Right cardiac atrium (tissue), 1 donor: ENCODE measurements around the genes GINS3, CDH5 and CDH16.

DNA sequence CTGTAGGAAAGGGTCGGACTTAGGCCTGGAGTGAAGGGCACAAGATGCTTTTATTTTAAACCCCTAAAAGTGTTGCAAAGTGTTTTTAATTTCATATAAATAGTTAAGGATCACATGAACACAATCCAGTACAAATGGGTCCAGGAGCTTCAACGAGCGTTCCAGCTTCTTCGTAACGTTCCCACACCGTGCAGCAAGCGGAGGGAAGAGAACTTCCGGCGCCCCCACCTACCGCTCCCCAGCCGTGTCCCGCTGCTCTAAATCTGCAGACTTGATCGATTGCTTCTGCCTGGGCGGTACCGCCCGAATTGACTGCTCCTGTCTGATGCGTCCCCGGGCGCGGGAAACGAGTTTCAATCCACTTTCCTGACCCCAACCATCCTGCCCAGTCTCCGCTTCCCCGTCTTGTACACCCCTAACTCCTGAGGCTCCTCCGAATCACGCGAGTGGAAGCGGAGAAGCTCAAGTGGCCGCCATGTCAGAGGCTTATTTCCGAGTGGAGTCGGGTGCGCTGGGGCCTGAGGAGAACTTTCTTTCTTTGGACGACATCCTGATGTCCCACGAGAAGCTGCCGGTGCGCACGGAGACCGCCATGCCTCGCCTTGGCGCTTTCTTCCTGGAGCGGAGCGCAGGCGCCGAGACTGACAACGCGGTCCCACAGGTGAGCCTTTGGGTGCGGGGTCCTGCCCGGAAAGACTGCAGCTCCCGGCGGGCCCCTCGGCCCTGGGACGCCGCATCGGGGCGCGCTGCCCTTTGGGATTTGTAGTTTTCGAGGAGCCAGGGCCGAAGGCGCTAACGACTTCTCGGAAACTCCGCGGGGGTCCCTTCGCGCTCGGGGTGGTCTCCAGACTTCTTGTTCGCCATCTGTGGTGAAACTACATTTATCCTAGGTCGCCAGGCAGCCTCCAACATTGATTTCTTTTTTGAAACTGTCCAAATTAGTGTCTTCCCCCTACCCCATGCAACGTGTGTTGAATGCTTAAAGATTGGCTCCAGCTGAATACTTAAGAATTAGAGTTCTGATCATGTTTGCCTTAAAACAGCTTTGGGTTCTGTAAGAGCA, at the start of gene GINS3:
Gene GINS3 (plus strand): TSS at position 345 of the 1,063 bp plus-strand sequence.
- PRO-cap: bidirectional peak, plus-strand start at position 763 of the sequence, minus-strand start at position 700 of the sequence

DNA sequence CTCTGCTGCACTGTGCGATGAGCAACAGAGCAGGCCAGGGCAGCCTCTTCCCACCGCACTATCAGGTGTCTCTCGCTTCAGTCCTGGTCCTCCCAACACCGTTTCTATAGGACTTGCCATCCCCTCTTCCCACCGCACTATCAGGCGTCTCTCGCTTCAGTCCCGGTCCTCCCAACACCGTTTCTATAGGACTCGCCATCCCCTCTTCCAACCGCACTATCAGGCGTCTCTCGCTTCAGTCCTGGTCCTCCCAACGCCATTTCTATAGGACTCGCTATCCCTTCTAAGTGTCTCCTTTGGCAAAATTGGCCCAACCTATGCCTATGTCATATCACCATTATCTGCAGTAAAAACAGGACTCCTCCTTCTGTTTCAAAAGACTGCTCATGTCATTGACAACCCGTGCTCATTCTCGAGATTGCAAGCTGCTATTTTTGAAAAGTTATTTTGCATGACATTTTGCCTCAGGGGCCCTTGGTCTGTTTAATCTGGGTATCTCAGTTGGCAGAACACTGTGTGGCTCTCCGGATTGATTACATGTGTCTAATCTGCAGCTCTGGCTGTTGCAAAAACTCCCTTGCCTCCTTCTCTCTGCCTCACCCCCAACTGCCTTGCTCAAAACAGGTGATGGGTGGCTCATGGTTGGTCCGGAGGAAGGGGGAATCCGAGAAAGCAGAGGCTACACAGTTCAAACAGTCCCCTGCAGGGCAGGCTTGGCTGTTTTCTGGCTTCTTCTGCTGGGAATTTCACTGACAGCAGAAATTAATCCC, 25.2 kb downstream of the GINS3 start:
- PRO-cap: unidirectional peak, plus-strand start at position 618 of the sequence

GRCh38 chr16:58451325-58451605, 48.7 kb upstream of the NDRG4 start:
- PRO-cap: no peak

DNA sequence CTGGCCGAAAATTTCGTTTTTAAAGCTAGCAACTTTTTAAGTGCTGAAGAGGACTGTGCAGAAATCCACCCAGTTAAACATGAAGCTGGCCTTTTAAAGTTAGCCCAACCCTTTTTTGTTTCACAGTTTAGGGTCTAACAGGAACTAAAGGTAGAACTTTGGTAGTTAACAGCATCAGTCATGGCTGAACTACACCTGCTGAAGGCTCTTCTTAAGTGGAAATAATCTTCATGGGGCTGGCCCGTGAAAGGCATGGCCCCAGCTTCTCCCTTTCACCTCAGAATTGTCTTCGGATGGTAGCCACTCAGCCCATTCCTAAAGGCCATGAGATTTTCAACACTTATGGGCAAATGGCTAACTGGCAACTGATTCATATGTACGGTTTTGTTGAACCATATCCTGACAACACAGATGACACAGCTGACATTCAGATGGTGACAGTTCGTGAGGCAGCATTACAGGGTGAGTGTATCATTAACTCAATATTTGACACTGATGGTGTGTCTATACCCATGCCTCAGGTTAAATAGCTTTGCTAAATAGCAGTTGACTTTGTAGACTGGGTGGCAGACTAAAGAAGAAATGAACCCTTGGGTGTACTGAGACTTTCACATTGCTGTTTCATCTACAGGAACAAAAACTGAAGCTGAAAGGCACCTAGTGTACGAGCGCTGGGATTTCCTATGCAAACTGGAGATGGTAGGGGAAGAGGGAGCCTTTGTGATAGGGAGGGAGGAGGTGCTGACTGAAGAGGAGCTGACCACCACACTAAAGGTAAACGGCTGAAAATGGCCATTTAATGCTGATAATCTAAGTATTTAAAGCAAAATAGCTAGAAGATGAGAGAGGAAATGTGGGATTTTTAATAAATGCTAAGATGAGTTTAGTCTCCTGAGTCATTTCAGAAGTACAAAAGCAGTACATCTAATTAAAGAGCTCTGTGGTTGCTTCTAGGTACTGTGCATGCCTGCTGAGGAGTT, 2.7 kb downstream of the SETD6 start:
- PRO-cap: no peak

DNA sequence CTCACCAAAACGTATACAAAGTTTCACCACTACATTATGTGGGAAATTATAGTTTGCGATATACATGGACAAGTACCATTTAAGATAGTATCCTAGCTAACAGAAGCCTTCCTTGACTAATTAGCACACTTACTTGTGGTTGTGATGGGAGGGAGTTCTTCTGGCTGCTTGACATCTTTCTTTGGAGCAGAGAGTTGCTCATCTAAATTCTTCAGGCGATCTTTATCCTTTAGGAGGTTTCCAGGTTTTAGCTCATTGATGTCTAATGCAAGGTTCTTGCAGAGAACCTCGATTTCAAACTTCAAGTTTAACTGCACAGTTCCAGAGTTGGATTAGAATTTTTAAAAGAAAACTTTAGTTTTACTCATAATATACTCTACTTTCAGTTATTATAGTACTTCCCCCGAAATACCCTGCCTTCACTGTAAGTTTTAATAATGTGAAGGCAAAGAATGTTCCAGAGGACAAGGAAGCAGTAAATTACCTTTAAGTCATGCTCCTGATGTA, 30.9 kb downstream of the SETD6 start:
- PRO-cap: no peak

- PRO-cap: no peak
Measured at GRCh38 chr16:58586259-58586896, 43.2 kb downstream of the CNOT1 start.

DNA sequence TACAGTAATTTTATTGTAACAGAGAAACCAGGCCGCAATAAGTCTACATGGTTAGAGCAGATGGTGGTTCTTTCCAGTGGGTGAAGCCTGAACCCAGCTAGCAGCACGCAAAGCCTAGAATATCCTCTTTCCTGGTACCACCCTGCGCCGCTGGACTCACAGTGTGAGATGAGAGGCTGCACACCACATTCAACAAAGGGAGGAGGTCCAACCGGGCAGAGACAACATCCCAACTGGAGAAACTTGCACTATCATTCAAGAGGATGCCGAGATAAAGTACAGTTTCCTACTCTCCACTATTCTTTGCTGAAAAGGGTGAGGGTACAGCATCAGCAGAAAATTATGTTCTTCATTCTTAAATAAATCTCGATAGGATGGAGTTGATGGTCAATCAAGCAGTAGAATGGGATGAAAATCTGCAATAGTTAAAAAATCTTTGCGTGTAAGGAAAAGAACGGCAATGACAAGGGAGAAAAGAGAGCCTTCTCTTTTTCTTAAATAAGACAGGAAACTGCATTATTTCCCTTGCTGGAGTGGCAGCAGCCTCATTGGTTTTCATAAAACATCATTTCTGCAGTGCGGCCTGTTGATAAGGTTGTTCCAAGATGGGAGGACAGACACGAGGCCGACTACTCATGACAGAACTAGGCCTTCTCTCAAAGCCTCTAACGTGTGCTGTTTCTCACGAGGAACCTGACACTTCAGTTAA, 22.7 kb upstream of the SLC38A7 start:
- PRO-cap: no peak

GRCh38 chr16:58726991-58727873, 6.9 kb downstream of the GOT2 start:
- PRO-cap: no peak

GRCh38 chr16:61491811-61492117, 544.5 kb downstream of the CDH8 start:
- PRO-cap: no peak

DNA sequence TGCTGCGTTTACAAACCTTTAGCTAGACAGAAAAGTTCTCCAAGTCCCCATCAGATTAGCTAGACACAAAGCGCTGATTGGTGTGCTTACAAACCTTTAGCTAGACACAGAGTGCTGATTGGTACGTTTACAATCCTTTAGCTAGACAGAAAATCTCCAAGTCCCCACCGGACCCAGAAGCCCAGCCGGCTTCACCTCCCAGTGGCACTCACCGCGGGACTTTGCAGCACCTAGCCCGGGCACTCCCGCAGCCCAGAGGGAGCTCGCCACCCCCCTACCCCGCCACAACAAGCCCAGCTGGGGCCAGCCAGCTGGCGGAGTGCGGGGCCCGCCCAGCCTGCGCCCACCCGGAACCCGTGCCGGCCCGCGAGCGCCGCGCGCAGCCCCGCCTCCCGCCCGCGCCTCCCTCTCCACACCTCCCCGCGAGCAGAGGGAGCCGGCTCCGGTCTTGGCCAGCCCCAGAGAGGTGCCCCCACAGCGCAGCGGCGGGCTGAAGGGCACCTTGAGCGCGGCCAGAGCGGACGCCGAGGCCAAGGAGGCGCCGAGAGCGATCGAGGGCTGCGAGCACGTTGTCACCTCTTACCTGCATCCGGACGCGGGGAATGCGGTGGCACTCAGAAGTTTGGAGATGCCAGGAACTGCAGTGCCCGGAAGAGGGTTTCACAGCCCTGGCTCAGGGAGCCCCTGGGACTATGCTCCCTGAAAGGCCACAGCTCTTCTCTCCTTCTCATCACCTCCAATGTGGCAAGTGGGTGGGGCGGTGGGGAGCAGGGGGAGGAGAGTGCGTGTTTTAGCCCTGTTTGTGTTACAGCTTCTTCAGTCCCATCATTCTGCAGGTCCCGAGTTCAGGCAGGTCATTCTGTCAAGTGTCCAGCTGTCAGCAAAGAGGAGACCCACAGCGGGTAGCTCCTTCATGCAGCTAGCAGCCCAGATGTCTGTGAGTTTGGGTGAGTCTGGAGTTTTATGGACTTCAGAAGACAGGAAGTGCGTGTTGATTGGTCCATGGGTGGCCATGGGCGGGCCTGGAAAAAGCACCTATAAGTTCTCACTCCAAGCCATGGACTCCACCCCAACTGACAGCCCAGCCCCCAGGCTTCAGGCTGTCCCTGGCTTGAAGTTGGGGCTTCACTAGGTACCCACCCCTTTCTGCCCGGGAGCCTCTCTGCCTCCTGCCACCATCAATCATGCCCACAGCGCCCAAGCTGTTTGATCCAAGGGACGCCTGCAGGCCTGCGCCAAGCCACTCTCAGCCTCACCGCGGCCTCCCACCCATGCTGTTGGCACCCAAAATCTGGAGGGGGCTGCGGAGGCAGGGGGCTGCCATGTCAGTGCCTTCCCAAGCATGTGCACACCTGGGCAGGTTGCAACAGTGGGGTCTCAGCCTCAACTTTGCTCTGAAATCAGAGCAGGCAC, 1504.2 kb downstream of the CDH11 start:
- PRO-cap: unidirectional peak, minus-strand start at position 937 of the sequence

GRCh38 chr16:65122662-65123413, 975 bp upstream of the CDH11 start:
- PRO-cap: bidirectional peak, plus-strand start at chr16:65123132, minus-strand start at chr16:65123032; bidirectional peak, plus-strand start at chr16:65123355, minus-strand start at chr16:65123235

DNA sequence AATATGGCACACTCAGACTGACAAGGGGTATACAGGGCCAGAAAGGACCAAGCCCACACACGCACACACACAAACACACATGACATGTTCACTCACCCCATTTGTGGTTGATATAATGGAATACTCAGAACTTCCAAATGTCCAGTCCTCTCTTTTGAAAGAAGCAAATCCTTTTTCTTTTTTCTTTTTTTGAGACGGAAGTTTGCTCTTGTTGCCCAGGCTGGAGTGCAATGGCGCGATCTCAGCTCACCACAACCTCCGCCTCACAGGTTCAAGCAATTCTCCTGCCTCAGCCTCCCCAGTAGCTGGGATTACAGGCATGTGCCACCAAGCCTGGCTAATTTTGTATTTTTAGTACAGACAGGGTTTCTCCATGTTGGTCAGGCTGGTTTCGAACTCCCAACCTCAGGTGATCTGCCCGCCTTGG, 600.0 kb upstream of the CDH5 start:
- PRO-cap: no peak

DNA sequence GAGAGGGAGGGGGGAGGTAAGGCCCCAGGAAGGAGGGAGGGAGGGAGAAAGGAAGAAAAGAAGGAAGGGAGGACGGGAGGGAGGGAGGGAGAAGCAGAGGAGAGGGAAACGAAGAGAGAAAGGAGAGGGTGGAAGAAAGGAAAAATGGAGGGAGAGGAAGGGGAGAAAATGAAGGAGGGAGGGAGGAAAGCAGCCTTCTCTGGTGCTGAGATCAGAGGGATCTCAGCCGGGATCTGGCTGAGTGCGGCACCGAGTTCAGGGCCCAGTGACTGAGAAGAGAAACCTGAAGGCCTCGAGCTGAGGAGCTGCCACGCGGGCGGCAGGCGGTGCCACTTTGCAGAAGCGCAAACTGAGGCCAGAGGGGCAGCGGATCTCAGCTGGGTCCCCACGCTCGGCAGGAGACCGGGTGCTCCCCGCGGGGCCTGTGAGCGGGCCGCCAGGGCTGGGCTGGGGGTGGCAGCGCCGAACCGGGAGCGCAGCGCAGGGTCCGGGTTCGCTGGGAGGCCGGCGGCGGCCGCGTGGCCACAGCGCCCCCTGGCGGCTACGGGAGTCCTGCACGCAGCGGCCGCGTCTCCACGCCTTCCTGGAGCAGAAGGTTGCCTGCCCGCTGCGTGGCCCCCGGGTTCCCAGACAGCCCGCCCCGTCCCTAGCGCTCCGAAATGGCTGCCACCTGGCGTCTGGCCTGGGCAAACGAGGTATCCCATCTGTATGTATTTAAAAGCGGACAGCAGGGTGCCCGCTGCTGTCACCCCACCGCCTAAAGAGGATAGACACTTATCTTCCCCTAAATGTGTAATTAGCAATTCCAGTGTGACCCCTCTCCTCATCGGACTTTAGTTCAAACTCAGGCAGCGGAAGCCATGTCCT, 96.2 kb upstream of the CDH5 start:
- PRO-cap: no peak

- PRO-cap: unidirectional peak, plus-strand start at chr16:66366636; unidirectional peak, plus-strand start at chr16:66366691
Measured at GRCh38 chr16:66366357-66366999, at the start of gene CDH5. CDH5 (plus strand) TSS chr16:66366691.

DNA sequence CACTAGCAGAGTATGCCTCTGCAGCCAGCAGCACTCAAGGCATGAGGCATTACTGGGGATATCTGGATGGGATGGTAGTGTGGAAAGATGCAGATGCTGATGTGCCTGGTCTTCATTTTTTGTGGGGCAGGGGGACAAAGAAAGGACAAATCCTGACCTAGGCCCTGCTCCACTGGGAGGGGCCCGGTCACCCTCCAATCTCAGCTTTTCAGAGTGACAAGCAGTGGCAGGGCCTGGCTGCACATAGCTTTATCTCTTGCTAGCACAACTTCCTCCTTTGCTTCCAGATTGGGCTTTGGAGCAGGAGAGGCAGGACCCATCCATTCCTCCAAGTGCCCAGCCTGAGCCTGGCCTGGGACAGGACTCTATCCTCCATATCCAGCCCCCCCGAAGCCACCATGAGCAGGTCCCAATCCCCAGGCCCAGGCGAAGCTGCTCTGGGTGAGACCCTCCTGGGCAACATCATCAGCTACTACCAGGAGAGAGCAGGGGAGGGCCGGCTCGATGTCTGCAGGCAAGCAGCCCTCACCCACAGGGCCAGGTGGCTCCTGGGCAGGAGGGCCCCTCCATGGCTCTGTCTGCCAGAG, 59.2 kb downstream of the TK2 start:
- PRO-cap: no peak

GRCh38 chr16:66512734-66513088, 37.2 kb downstream of the TK2 start:
- PRO-cap: no peak

DNA sequence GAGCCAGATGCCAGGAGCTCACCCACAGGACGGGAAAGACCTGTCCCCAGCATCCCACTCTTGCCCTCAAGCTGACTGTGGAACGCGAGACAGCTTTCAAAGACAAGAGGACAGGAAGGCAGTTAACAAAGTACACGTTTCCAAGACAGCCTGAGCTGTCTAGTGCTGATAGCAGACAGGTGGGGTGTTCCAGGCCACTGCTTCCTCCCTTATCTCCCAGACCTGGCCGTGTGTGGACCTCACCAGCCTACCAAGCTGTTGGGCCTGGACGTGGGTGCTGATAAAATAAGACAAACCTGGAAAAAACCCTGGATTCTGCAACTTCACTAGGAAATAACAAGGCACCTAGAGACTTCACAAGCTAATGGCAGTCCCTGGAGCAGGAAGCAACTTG, 13.3 kb downstream of the CMTM3 start:
- PRO-cap: no peak

- PRO-cap: no peak
Measured at GRCh38 chr16:66694283-66694518, 2.3 kb downstream of the CMTM4 start.

DNA sequence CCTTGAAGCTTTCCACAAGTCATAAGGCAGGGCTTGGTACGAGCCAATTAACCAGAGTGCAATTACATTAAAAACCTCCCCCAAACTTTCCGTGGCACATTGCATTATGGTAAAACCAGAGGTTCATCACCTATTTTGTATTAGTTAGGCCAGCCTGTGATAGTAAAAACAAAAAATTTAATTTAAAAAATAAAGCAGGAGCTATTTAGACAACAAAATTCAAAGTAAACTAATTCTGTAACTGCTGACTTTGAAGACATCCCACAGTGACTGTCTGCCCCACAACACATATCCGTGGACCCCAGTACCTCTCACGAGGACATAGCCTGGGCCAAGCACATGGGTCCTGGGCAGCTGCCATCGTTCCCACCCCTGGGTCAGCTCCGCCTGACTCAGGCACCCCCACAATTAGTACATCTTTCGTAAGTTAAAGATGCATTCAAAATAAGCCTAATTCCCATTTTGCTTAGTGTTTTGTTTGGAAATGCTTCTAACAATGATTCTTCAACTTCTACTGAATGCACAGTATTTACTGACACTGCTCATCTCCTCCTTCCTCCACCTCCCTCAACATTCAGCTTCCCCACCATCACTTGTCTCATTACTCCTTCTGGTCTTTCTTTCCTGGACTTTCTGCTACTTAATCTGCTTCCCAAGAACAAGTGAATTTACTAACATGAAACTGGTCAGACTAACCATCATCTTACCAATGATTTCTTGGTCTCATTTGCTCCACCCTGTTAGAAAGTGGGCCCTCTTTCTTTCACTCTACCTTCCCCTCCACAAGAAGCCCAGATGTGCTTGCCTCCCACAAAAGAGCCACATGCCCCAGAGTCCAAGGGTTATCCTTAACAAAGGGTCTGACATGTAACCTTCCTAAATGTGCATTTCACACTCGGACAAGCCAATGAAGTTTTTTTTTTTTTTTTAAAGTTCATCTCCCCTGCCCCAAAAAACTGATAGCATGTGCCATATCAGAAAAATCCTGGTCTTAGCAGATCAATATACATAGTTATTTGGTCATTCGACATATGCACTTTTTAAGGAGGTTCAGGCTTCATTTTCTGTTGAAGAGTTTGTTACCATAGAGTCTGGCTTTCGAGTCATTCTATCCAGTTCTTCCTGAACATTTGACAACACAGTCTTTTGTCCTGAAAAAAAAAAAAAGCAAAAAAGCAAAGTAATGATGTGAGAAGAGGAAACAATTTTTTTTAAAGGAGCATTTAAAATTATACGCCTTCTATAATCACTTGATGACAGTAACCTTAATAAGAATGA, 26.6 kb upstream of the CMTM4 start:
- PRO-cap: no peak

DNA sequence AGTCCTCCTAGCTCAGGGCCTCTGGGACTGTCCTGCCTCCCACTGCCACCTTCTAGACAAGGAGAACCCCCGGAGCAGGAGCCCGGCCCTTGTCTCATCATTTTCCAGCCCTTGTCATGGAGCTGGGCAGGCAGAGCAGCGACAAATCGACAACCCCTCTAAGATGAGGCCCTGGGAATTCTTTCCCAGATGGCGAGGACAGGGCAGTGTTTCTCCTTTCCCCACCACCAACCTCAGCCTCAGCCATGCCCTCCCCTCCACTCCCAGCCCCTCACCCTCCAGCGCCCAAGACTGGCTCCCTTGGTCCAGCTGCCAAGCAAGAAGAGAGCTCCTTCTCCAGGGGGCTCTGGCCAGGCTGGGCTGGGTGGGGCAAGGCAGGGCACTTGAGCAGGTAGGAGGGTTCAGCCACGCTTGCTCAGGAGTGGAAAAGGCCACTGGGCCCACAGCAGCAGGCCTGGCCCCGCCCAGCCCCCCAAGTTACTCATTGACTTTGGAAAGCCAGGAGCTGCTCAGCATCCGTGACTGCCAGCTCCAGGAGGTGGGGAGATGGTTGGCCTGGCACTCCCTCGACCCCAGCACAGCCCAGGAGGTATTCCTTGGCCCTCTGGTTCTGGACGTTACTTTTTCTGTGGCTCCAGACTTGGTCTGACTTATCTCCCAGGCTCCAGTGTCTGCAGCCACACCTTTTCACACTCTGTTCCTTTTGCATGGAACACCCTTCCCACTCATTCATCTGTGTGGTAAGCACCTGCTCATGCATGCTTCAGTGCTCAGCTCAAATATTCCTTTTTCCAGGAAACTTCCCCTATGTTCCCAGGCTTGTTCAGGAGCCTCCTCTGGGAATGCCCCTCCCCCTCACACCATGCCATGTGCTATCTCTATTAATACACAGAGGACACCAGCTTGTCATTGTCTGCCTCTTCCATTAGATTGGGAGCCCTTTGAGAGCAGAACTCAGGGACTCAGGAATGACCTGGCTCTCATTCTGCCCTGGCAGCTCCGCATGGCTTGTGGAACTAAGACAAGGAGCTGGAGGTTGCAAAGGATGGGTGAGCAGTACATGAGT, at the start of gene CDH16:
Gene CDH16 (minus strand): TSS at position 357 of the 1,066 bp plus-strand sequence.
- PRO-cap: no peak